Cardiac ventricle fibroblast (primary cell): ENCODE data around the genes RNASE2, TPPP2 and TOX4.

GRCh38 chr14:16055596-16056301 lies 2545.2 kb upstream of the OR11H12 start:
- RAMPAGE, long total RNA, result no peak

GRCh38 chr14:20270707-20270990 lies 31.6 kb downstream of the OR11H4 start:
- RAMPAGE, long total RNA, result no peak

DNA sequence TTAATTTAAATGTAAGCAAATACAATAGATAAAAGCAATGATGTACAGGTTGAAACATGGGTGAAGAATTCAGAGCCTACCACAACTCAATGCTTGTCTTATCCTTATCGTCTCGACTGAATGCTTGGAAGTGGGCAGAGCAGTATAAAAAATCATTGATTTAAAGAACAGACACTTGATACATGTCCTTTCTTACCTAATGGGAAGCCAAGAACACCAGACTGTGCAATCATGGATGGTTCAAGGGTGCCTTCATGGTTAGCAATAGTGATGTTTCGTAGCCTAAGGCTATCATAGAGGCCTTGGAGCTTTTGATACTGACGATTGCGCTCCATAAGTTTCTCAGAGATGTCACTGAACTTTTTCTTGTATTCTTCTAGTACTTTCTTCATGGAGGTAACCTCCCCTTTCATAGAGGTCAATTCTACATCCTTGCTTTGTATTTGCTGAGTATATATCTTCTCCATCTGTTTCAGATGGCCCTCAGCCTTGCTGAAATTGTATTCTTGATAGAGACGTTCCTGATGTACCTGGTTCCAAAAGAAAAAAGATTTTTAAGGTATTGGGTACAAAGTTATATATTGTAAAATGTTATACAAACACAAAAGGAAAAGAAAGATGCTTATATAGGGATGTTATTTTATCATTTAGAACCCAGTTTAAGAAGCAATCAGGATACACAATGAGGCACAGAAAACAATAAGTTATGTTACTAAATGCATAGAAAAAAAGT lies 7.7 kb upstream of the TTC5 start:
- RAMPAGE, long total RNA, result no peak

GRCh38 chr14:20452765-20453246 lies 1.8 kb downstream of the OSGEP start:
- RAMPAGE, long total RNA, result no peak

DNA sequence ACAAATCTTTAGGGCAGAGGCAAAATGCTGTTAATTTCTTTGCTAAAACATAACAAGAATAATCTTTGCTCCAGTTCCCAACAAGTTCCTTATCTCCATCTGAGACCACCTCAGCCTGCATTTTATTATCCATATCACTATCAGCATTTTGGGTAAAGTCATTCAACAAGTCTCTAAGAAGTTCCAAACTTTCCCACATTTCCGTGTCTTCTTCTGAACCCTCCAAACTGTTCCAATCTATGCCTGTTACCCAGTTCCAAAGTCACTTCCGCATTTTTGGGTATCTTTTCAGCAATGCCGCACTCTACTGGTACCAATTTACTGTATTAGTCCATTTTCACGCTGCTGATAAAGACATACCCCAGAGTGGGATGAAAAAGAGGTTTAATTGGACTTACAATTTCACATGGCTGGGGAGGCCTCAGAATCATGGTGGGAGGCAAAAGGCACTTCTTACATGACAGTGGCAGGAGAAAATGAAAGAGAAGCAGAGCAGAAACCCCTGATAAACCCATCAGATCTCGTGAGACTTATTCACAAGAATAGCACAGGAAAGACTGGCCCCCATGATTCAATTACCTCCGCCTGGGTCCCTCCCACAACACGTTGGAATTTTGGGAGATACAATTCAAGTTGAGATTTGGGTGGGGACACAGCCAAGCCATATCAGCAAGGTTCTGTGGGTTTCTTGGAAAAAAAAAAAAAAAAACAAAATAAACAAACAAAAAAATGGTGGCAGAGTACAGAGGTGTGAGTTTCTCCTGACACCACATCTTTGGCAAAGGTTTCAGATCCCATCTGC lies 17.8 kb upstream of the RNASE4 start:
- RAMPAGE, long total RNA, result no peak

- RAMPAGE, long total RNA, result no peak
Measured at GRCh38 chr14:20683891-20684050, 589 bp upstream of the RNASE4 start.

DNA sequence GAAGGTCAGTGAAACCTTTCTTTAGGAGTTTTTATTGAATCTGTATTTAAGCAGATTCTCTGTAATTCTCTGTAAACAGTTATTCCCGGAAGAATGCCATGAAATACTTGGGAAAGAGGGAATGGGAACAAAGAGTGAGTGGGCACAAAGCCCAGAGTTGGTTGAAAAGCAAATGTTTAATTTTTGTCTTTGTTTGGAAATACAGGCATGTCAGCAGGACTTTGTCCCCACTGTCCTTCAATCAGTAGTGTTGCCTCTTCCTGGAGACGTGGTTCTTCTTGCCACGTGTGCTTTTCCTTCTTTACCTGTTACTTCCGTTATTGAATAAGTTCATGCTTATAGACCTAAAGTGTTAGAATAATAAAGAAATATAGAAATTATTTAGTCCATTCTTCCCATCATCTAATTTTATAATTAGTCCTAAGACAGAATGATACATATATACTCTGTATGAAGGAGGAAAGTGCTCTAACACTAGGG lies 2.1 kb upstream of the ANG start:
- RAMPAGE, long total RNA, result no peak

- RAMPAGE, long total RNA, result no peak
Measured at GRCh38 chr14:20955159-20955728, at the start of gene RNASE2. Gene RNASE2 (plus strand): TSS chr14:20955487.

DNA sequence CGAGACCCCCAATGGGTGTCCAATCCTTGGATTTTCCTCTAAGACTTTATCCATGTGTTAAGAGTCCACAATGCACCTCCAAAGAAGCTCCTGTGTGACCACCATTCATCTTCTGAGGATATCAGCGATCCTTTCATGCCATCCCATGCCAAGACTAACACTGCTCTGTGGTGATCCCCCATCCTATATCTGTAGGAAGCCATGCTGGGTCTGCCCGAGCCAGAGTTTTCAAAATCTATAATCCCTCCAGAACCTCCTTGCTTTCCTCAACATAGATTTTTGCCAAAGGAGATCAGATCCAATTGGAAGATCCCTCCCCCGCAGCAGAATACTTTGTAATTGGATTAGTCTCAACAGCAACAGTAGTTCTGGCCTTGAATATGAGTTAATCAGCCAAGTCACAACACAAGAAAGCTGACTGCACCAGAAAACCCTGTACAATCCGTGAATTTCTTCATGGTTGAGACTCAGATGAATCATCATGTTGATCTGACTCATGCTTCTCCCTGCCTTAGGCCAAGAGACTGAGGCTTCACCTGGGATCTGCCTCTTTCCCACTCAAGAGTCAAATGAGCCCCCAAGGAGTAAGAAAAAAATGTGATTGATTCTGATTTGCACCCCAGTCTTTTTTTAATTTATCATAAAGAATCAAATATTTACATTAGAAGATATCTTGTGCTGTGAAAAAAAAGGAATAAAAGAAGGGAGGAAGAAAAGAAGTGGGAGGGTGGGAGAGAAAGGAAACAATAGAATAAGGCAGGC lies 3.0 kb upstream of the METTL17 start:
- RAMPAGE, long total RNA, result no peak

- RAMPAGE, long total RNA, result no peak
Measured at GRCh38 chr14:21015078-21015737, 9.7 kb downstream of the NDRG2 start.

GRCh38 chr14:21025136-21026157 lies 586 bp upstream of the NDRG2 start:
- RAMPAGE, long total RNA, result start-site peak on the minus strand at chr14:21025699-21025727, 27 and 23 reads in 2 replicates

GRCh38 chr14:21030062-21030506 lies at the start of gene TPPP2:
Gene TPPP2 (plus strand): TSS chr14:21030217.
- RAMPAGE, long total RNA, result no peak

DNA sequence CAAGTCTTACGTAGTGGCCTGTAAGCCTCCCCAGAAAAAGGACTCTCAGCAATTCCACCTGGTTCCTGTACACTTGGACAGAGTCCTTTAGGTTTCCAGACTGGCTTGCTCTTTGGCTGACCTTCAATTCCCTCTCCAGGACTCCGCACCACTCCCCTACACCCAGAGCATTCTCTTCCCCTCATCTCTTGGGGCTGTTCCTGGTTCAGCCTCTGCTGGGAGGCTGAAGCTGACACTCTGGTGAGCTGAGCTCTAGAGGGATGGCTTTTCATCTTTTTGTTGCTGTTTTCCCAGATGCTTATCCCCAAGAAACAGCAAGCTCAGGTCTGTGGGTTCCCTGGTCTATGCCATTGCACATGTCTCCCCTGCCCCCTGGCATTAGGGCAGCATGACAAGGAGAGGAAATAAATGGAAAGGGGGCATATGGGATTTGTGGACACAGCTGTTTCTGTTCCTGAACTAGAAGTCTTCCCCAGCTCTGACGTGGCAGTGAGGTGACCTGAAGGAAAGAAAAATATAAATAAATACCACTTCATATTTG lies 1.3 kb downstream of the RNASE7 start:
- RAMPAGE, long total RNA, result no peak

DNA sequence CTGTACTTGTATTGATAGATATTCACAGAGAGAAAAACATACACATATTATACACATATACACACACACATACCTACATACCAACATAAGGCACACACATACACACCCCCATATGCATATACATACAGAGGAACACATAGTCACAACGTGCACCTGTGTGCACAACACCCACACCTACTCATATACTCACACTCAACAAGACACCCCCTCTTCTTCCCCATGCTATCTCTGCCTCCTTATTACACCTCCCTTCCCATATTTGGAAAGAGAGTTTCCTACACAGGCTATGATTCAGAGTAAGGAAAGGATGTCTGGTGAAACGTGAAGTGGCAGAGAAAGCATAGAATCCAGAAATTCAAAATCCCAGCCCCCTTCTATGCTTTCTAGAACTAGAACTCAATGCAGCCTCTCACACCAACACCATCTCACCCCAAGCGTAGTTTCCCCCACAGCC lies 2.3 kb downstream of the RNASE8 start:
- RAMPAGE, long total RNA, result no peak

DNA sequence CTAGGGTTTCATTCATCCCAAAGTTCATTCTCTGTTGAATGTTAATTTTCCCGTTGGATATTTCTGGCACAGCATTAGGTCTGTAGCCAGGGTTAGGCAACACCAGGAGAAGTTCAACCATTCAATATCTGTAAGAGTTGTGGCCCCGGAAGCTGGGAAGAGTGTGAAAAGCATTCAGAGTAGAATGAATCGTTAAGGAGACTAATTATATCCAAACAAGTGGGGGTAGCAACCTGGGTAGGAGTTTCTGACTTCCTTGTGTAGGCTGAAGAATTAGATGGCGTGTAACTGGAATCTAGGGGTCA lies 3.5 kb downstream of the RNASE8 start:
- RAMPAGE, long total RNA, result no peak

GRCh38 chr14:21107425-21107862 lies 6.6 kb downstream of the TMEM253 start:
- RAMPAGE, long total RNA, result no peak

GRCh38 chr14:21202158-21203136 lies 46.6 kb upstream of the OR5AU1 start:
- RAMPAGE, long total RNA, result no peak

DNA sequence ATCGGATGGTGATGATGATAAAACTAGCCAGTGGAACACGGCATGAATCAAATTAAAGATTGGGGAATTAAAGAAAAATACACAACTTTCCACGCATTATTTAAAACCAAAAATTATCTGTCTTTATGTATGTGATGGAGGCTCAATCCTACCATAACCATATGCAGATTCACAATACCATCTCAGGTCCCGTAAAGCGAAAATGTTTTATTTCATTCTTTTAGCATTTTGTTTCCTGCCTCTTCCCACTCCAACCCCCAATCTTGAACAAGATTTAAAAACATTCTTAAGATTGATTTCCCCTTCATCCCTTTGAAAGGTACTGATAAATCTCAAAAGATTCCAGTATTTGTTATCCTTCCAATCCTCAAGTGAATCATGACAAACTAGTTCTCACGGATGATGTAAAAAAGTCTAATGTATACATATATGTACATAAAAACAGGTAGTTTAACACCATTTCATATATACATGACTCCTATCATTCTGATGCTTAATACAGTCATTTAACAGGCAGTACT lies 34.2 kb downstream of the HNRNPC start:
- RAMPAGE, long total RNA, result no peak

- RAMPAGE, long total RNA, result no peak
Measured at GRCh38 chr14:21257142-21258020, 11.9 kb downstream of the HNRNPC start.

DNA sequence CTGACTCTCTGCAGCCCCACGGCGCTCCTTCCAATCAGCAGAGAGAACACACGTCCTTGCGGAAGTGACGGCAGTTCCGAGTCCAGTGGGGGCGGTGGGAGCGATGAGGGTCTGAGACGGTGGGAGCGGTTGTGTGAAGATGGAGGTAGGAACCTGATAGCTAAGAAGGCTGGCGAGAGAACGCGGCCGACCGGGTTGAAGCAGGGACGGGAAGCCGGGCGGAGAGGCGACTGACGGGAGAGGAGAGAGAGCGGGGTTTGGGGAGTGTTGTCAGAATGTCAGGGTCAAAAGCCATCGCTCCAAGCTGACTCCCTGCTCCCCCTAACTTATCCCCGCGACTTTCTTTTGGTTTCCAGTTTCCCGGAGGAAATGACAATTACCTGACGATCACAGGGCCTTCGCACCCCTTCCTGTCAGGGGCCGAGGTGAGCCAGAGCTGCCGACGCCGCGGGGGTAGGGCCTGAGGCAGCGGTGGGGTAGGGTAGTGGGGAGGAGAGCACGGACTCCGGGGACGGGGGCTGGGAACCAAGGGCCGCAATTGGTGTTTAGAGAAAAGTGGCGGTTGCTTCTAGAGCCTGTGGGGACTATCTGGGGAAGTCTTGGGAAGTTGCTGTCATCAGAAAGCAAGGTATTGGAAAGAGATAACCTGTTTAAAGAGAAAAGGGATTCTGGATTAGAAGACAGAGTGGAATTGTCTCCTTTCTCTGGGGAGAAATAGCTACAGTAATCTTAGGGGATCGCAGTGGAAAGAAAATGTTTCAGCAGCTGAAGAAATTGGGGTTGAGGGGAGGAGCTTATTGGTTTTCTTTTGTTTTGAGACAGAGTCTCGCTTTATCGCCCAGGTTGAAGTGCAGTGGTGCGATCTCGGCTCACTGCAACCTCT lies at the start of gene TOX4:
Gene TOX4 (plus strand): TSS at position 56 of the 883 bp plus-strand sequence.
- RAMPAGE, long total RNA, result no peak